Neutrophil (primary cell): ENCODE data around the genes NUP35, ITGAV, TFPI and WDR75.

GRCh38 chr2:182068652-182069188 lies 83.1 kb downstream of the PPP1R1C start:
- PRO-cap: no peak

DNA sequence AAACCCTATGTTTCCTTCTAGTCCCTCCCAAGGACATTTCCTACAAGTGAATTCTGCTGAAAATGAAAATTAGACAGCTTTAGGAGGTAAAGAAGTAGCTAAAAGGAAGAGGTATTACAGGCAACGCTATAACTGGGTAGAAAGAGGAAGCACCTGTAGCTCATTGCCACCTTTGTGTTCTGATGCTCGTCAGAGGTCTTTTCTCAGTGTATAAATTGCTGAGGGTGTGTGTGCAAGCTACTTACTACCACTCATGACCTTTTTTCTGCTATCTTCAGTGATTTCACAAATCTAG lies 1.4 kb downstream of the DNAJC10 start:
- PRO-cap: no peak

DNA sequence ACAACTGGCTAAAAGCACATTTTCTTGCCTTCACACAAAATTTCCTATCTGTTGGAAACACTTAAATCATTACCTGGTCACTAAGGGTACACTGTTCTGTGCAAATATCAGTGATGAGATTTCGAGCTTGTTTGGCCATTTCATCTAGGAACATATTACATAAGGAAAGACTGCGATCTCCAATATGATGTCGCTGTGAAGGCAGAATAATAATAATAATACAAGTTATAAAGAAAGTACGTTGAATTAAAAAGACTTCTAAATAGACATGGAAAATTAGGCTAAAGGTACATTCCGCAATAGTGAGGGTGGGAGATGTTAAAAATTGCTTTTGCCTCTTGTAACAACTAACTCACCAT lies 76.2 kb downstream of the NCKAP1 start:
- PRO-cap: no peak

DNA sequence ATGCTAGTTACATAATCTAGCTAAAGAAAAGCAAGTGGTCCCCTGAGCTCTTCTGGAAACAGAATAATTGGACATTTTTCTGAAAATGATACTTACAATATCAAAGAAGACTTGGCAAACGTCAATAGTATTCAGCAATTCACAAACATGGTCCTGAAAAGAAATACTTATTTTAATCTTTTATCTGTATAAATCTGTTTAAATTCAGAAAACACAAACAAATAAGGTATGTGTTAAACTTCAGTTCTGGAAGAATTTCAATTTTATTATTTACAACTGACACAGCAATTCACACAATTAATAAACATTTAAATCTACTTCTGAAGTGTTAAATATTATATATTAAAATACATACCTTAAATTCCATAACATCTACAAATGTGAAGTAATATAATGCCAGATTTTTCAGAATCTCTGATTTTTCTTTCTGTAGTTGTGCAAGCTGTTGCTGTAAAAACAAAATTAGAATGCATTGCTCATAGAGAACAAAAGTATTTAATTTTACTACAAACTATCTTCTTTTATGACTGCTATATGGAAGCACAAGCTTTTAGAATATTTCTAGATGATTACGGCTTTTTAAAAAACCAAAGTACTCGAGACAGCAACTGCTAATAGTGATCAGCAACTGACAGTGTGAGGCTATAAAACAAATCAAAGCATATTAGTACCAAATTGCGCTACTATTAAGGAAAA lies 35.2 kb downstream of the NCKAP1 start:
- PRO-cap: no peak

DNA sequence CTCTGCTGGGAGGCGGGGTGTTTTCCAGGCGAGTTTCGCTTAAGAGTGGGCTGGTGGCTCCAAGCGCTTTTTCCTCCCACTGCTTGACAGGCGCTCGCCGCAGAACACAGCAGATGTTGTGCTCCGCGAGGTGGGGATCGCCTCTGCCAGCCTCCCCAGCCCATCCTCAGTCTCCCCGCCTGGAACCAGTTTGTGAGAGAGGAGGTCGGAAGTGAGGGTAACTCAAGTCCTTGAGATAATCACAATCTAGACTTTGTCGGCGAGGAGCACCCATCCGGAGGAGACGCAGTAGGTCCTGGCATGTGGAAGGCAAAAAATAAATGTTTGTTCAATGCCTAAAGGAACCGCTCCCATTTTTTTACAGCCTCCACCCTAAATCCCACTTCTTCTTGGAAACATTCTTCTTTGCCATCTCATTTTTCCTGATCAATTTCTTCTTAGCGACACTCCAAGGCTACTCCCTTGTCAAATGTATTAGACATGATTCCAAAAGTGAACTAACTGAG lies 554 bp upstream of the NCKAP1 start:
- PRO-cap: no peak

GRCh38 chr2:183124095-183125358 lies at the start of gene NUP35:
Gene NUP35, plus strand, starts transcription at chr2:183124443.
- PRO-cap: no peak

- PRO-cap: bidirectional peak, plus-strand start at chr2:186590069, minus-strand start at chr2:186589890
These were observed at the start of gene ITGAV for GRCh38 chr2:186589585-186590669. Gene ITGAV, plus strand, starts transcription at chr2:186590056.

DNA sequence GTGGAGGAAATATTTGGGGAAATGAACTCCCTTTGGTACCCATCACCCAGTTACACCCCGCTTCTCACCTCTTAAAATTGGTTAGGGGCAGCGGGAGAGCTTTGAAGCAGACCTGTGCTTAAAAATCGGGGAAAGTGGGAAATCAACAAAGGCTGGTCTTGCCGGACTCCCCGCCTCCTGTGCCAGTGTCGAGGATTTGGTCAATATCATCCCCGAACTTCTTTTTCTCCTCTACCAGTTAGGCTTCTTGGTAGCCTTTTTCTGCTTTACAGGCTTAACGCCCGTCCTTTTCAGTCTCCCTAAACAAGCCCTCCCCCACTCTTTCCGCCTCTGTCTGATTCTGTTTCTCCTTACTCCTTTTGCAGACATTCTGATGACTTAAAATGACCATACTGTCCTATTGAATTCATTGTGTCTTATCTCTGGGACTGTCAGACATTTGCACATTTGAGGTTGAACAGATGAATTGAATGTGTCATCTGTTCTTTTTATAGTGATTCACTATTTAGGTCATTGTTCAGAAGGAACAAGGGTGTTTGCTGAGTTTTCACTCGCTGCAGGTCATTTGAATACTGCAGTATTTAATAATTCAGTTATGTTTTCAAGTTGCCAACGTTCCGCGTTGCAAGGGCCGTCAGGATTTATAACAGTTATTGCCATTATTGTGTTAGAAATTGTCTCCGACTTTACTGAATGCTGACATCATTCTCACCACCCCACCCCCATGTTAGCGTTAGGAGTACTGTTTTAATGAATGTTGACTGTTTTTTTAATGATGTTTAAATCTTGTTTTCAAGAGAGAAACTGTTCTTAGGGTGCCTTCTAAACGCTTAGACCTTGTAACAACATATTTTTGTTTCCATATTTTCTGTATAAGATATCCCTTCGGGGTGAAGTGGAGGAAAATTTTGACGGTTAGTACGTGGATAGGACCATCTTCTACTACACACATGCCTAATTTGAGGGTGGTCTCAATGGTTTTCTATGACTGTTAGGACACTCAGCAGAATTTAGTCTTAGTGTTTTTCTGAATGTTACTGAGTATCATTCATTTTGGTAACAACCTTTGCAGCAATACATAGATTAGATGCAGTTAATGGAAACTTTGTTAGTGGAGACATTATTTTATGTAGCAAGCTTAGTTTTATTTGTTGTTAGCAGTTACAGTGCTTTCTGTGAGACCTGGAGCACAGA lies 1.2 kb downstream of the ITGAV start:
- PRO-cap: no peak

DNA sequence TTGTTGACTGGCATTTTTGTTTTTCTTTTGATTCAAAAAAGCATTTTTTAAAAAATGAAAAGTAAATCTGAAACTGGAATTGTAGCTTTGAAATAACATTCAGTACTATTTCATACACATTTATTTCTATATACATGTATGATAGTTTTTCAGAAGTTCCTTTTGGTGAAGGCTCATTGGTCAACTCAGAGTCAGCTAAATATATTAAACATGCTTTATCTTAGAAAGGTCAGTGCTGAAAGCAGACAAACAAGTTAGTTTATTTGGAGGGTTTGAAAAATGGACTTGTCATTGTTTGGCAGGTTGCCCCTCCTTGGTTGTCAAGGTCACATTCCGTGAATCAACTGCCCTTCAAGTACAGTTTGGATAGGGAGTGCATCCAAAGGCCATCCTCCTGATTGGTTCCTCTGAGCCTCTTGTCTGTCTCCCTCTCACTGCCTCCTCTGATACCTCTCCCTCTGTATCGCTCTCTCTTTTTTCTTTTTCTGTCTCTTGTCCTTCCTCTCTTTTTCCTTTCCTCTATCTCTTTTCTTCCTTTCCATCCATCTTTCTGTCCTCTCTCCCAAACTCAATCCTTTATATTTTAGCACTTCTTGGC lies 5.3 kb downstream of the ITGAV start:
- PRO-cap: no peak

- PRO-cap: no peak
These were observed 912 bp downstream of the FAM171B start for GRCh38 chr2:186694777-186695167.

- PRO-cap: no peak
These were observed 13.6 kb upstream of the CALCRL start for GRCh38 chr2:187461350-187462429.

GRCh38 chr2:187518518-187519190 lies 35.6 kb downstream of the TFPI start:
- PRO-cap: no peak

DNA sequence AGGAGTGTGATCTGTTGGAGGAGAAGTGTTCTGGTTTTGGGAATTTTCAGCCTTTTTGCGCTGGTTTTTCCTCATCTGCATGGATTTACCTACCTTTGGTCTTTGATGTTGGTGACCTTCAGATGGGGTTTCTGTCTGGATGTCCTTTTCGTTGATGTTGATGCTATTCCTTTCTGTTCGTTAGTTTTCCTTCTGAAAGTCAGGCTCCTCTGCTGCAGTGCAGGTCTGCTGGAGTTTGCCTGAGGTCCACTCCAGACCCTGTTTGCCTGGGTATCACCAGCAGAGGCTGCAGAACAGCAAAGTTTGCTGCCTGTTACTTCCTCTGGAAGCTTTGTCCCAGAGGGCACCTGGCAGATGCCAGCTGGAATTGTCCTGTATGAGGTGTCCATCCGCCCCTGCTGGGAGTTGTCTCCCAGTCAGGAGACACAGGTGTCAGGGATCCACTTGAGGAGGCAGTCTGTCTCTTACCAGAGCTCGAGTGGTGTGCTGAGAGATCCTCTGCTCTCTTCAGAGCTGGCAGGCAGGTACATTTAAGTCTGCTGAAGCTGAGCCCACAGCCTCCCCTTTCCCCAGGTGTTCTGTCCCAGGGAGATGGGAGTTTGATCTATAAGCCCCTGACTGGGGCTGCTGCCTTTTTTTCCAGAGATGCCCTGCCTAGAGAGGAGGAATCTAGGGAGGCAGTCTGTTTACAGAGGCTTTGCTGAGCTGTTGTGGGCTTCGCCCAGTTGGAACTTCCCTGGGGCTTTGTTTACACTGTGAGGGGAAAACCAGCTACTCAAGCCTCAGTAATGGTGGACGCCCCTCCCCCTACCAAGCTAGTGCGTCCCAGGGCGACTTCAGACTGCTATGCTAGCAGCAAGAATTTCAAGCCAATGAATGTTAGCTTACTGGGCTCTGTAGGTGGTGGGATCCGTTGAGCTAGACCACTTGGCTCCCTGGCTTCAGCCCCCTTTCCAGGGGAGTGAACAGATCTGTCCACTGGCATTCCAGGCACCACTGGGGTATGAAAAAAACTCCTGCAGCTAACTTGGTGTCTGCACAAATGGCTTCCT lies 34.7 kb downstream of the TFPI start:
- PRO-cap: no peak

- PRO-cap: no peak
These were observed at the start of gene TFPI for GRCh38 chr2:187553771-187554772. Gene TFPI, minus strand, starts transcription at chr2:187554435.

DNA sequence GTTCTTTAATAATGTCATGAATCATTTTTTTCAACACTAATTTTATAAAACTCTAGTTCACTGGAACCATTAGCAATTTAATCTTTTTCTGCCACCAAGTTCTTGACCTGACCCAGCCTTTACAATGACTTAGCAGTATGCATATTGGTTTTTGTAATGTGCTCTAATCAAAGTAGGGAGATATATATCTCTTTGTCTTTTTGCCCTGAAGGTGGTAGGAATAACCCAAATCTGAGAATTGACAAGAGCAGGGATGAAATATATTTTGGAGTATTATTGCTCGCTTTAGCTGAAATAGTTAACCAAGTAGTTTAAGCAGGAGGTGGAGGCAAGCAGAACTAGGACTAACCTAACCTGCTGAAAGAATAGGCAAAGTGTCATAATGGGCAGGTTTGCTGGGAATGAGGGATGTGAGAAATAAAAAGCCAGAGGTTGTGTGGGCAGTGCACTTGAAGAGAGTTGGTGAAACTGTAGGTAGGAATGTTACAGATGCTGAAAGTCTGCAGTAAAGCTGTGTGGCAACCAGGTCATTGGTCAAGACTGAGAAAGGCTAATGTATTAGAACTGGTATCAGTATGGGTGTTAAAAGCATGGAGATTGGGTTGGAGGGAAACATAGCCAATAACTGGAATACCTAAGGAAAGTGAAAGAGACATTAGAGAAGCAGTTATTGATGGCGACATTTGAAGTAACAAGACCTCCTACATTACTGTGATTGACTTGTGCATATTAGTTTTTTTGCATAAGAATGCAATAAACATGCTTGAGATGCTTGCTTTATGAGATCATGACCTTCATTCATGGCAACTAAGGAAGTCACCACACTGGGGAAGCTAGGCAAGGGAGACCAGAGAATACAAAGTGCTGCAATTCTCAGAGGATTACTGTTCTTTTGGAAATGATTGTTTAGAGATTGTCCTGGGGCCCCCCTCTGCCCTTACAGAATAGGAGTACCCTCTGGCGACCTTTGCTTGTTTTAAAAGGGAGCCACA lies 11.7 kb downstream of the GULP1 start:
- PRO-cap: no peak

DNA sequence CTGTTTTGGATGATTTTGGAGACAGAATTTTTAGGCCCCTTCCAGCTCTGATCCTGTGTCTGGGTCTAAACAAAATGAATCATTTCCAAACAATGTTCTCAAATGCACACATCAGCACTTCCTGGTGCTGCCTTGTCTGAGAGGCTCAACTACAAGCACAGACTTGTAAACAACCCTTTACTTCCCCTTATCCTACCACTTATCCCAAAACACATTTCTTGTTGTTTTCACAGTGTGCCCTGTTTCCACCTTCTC lies 71.3 kb upstream of the COL3A1 start:
- PRO-cap: no peak

DNA sequence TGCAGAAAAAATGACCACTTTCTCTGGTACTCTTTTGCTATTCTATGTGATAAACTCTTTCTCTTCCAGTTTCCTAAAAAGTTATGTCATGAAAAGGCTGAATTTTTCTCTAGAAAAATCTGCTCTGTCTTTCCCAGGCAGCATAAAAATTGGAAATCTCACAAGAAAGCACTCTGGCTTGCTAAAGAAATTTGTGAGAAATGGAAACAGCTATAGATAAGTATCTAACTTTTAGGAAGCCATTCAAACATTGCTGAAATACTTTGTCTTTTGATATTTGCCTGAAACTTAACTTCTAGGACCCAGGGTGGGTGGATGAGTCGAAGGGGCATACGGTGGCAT lies 653 bp upstream of the COL3A1 start:
- PRO-cap: no peak

GRCh38 chr2:188986881-188987249 lies 12.7 kb downstream of the COL3A1 start:
- PRO-cap: no peak

DNA sequence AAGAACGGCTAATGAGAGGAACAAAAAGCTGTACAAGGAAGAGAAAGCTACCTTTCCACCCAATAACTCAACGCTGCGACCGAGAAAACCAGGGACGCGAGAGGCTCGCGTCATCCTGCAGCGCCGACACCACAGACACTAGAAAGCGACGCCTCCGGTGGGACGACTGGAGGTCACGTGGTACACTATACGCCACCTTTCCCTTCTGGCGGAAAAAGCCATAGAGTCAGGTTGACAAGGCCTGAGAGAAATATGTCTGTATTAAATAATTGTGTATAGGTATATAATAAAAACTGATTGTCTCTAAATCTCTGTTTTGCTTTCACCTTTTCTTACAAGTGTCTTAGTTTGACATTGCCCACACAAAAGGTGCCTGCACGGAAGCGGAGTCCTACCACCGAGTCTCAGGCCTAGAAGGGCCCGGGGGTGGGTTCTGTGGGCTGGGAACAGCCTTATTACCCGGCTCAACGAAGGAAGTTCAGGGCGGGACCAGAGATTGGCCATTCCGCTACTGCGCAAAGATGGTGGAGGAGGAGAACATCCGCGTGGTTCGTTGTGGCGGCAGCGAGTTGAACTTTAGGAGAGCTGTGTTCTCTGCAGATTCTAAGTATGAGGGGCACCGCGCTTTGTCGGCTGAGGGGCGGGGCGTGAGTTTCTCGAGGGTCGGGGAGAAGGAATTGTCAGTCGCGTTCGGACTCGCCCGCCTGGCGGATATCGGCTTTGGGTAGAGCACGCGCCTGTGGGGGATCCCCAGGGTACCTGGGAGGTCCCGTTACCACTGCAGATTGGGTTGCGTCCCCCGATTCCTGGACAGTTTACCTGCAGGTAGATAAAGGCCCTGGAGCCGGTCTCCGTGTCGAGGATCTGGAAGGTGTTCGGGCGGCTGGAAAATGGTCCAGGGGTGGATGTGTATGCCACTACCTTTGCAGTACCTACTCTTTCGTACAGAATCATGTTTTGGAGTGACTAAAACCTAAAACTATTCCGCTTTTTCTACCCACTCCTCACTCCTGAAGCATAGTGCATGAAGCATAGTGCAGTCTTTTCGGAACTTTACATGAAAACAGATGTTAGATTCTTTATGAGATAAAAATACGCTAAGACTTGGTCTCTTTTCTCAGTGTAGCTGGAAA lies at the start of gene WDR75:
Gene WDR75 (plus strand): TSS at position 503 of the 1,133 bp plus-strand sequence.
- PRO-cap: unidirectional peak, minus-strand start at position 140 of the sequence; unidirectional peak, plus-strand start at position 518 of the sequence

- PRO-cap: no peak
These were observed 55.9 kb downstream of the SLC40A1 start for GRCh38 chr2:189524611-189525247.